ENCODE measurements around a stretch of chr18.

DNA sequence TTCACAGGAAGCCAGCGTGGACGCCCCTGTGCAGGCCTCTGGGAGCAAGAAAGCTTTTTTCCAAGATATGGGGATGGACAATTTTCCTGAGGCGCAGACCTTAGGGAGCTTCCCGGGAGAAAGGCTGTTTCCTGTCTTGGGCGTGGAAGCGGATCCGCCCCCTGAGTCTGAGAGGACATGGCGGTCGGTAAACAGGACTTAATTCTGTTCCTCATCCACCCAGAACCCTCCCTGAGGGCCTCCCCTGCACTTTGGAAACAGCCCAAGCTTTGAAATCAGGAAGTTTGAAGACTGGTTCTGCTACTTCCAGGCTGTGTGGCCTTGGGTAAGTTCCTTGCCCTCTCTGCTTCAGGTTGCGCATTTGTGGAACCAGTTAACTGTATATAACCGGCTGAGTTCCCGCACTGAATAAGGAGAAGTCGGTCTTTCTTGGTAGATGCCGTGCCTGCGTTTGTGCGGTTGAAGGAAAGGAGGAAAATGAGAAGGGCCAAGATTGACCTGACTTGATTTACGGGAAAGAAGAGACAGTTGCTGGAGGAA is 29.4 kb upstream of the CABLES1 start:
- PRO-cap: no peak
- RRBS: no CpG with 5 or more reads among the region's 17 CpGs

DNA sequence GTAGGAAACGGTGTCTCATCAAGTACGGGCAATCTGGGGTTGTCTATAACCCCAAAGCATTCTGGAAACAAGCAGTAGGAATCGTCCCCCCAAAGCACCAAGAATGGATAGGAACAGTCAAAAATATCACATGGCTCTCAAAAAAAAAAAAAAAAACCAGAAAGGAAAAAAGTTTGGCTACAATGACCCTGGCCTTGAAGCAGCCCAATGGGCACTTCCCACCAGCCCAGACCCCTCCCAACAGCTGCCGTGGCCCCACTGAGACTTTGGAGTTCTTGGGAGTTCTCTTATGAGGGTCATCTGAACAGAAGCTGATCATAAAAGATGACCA is 130.1 kb downstream of the CABLES1 start:
- PRO-cap: no peak
- RRBS: no CpG with 5 or more reads among the region's 4 CpGs

DNA sequence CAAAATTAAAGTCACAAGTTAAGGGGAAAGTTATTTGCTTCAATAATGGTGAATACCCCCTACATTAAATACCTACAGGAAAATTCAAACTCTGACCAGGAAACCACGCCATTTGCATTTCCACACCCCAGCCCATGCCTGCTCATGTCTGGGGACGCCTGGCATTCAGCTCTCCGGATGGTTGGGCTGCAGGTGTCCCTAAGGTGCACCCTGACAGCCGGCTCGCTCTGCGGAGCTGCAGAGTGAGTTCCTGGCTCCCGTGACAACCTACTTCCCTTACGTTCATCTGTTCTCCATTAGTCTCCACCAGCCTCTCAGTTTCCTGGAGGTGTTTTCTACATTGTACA is 107.3 kb downstream of the TMEM241 start:
- PRO-cap: no peak
- RRBS: 80% methylated on average over 1 of the region's 8 CpGs

DNA sequence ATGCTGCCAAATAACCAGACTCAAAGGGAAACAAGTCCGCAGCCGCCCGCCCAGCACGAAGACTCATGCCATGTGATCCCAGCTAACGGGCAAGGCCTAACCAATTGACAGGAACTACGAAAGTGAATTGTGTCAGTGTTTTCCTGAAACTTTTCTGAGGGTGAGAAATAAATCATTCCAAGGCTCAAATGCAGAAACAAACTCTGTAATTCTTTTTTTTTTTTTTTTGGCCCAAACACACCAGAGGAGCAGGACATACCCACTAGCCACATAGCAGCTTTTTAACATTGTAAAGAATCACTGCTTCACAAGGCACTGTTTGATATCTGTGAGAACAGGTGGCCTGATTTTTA is 82.4 kb downstream of the TMEM241 start:
- PRO-cap: no peak
- RRBS: no CpG with 5 or more reads among the region's 6 CpGs

DNA sequence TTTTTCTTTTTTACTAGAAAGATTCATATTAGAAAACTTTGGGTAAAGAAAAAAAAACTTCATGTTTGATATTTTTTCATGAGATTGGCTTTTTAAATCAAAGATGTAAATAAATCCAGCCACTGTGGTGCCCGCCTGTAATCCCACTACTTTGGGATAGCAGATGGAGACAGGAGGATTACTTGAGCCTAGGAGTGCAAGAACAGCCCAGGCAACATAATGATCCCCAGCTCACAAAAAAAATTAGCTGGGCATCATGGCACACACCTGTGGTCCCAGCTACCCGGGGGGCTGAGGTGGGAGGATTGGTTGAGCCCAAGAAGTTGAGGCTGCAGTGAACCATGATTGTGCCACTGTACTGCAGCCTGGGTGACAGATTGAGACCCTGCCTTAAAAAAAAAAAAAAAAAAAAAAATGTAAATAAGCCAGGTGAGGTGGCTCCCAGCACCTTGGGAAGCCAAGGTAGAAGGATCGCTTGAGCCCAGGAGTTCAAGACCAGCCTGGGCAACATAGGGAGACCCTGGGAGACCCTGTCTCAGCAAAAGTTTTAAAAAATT is 13.3 kb downstream of the RIOK3 start:
- PRO-cap: no peak
- RRBS: no CpG with 5 or more reads among the region's 3 CpGs

- PRO-cap: no peak
- RRBS: no CpG with 5 or more reads among the region's 2 CpGs
Observed at GRCh38 chr18:23475164-23475454, 22.0 kb downstream of the RIOK3 start.

GRCh38 chr18:23519518-23519953 is 16.2 kb downstream of the RMC1 start:
- PRO-cap: no peak
- RRBS: no CpG with 5 or more reads among the region's 7 CpGs

- PRO-cap: no peak
- RRBS: no CpG with 5 or more reads among the region's 2 CpGs
Observed at GRCh38 chr18:23749657-23749988, 60.4 kb downstream of the LAMA3 start.

DNA sequence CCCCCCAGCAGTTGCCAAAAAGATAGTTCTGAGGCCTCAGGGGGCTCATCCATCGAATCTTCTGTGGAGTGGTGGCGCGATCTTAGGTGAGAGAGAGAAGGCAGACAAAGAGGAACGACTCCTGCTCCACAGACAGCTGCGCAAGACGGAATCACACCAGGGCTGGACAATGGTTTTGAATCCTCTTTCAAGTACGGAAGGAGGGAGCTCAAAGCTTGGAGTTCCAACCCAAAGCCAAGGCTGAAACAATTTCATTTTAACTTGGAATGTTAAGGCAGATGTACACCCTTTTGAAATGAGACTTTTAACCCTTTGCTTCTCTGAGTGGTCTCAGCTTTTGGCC is 68.2 kb downstream of the LAMA3 start:
- PRO-cap: no peak
- RRBS: no CpG with 5 or more reads among the region's 7 CpGs

DNA sequence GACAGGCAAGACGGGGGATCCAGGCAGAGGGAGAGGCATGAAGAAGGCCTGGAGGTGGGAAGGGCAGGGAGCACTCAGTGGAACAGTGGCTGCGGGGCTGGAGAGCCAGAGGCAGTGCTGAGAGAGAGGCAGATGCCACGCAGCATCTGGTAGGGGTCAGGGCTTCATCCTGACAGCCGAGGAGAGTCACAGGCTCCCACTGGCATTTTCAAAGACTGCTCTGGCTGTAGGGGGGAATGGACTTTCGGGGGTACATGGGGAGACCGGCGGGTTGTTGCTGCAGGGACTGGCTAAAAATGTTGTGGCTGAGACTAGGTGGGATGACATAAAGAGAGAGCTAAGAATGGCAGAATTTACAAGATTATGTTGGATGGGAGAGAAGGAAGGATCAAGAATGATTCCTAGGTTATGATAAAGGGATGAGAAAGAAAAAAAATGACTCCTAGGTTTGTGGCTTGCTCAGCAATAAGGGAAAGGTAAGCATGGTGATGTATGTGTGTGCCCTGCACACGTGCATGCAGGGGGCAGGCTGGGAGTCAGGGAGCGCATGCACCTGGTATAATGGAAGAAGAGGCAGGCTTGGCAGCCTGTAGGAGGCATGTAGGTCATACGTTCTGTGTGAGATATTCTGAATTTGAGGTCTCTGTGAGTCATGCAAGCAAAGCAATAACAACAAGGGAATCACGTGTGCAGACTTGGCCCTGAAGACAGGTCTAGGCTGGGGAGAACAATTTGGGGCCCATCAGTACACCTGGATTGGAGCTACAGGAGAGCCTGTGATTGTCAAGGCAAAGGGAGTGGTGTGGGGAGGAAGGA is 94.7 kb upstream of the TTC39C start:
- PRO-cap: no peak
- RRBS: no CpG with 5 or more reads among the region's 11 CpGs

- PRO-cap: no peak
- RRBS: no CpG with 5 or more reads among the region's 6 CpGs
Observed at GRCh38 chr18:23964519-23964822, 50.1 kb upstream of the TTC39C start.

GRCh38 chr18:23998765-23999241 is 15.8 kb upstream of the TTC39C start:
- PRO-cap: no peak
- RRBS: no CpG with 5 or more reads among the region's 5 CpGs

DNA sequence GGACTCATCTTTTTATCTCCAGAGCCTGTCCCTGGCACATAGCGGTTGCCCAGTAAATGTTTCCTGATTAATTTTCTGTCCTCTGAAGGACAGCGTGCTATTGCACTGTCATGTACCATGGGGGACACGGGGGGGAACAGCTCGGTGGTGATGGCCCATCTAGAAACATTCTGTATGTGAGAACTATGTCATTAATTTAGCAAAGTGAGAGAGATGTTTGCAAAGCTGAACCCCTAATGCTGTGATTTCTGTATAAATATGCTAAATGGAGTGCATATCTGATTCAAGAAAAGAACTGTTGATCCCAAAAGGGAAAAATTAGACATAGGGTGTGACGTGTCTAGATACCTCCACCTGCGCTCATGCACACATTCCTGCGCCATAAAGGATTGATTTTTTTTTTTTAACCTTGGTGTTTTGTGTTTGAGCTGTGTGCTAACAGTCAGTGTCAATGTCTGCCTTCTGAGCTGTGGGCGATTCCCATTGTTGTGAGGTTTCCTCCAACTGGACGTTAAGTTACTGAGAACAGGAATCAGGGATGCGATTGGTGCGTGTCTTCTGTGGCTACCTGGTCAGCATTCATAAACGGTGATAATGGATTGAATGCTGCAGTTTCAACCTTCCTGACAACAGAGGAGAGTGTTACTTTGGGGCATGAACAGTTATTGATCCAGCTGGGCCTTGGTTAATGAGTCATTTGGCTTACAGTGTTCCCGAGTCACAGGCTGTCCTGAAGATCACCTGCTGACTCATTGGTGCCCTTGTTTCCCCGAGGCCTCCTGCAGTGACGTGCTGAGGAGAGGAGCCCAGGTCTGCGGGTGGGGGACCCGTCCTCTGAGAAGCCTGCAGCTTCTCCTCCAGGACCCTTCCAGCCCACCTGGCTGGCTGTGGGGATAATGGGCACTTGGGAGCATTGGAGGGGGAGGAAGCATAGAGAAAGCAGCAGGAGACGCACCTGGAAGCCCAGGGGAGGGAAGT is 26.0 kb upstream of the CABYR start:
- PRO-cap: no peak
- RRBS: no CpG with 5 or more reads among the region's 18 CpGs

- PRO-cap: no peak
- RRBS: no CpG with 5 or more reads among the region's 4 CpGs
Observed at GRCh38 chr18:24270733-24271107, 126.9 kb downstream of the OSBPL1A start.

DNA sequence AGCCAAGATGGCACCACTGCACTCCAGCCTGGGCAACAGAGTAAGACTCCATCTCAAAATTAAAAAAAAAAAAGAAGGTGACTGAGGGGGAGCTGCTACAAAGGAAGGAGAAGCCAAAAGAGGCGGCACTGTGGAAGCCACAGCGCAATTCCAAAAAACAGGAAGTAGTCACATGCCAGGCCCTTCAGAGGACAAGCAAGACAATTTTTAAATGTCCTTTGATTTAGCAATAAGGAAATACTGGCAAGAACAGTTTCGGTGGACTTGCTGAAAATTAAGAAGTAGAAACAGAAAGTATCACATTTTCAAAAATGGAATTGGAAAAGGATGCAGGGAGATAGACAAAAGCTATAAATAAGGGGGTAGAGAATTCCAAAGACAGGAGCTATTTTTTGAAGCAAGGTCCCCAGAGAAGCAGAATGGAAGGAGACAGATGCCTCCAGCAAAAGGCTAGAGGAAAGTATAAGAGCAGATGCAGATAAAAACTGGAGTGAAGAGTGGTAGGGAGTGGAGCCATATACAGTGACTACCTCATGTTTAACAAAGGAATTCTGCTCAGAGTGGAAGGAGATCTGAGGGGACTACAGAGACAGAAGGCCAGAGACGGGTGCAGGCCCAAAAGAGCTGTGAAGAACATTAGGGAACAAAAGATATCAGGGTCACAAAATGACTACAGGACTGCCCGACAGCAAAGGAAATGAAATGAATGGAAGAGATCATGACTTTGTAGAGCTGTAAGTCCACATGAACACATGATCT is 122.6 kb downstream of the OSBPL1A start:
- PRO-cap: no peak
- RRBS: no CpG with 5 or more reads among the region's 5 CpGs

GRCh38 chr18:24987523-24987976 is 364.4 kb downstream of the ZNF521 start:
- PRO-cap: no peak
- RRBS: no CpG with 5 or more reads among the region's 5 CpGs

DNA sequence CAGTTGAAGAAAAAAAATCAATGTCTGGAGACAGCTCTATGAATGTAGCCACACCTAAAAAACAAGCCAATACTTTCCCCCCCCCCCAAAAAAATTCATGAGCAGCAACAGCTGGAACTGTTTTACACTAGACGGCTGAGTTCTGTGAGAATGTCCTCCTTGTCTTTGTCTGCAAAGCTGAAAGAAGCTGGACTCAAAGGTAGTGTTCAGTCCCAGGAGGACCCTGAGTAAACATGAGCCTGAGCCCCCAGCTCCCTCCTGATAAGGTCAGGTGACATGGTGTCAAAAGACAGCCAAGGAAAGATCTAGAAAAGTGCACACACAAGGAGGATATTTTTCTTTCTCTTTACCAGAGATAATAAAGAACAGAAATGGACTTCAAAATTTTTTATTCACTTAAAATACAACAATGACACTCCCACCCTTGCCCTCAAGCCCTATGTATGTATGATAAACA is 68.1 kb downstream of the ZNF521 start:
- PRO-cap: no peak
- RRBS: no CpG with 5 or more reads among the region's 1 CpG

- PRO-cap: no peak
- RRBS: no CpG with 5 or more reads among the region's 3 CpGs
Observed at GRCh38 chr18:25288835-25289306, 63.1 kb downstream of the ZNF521 start.

DNA sequence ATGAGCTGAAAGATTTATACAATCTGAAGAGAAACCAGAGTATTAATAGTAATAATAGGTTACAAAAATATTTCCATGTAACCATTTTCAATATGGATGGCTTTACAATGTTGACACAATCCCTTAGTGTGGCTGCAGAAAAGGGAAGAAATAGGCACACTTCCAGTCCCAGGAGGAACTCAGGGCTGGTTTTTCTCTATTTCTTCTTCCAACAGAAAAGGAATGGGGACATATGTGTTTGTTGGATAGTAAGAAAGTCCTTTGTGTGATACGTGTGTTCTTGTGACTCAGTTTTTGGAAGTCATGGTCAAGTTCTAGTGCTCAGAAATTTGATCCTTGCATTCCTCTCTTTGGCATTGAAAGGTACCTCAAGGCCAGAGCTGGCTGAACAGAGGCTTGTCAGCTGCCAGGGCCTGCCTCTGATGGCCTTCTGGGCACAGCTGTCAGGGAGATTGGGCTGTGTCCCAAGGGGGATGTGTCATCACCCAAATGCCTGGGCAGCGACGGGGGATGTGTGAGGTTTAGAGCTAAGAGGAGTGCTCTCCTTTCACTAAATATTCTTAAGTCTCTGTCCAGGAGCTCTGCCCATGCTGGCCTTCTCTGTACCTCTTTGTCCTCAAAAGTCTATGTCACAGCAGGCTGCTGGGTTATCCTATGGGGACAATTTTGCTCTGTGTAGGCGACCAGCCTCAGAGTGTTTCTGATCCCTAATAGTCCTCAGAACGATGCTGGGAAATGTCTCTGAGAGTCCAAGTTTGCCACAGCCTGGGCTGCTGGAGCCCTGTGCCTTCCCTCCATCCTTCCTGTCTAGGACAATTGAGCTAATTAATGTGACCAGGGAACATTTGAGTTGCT is 115.2 kb upstream of the ZNF521 start:
- PRO-cap: no peak
- RRBS: no CpG with 5 or more reads among the region's 5 CpGs

- PRO-cap: no peak
- RRBS: no CpG with 5 or more reads among the region's 4 CpGs
Observed at GRCh38 chr18:25675366-25675975, 323.5 kb upstream of the ZNF521 start.